Left colon (tissue), 1 donor: ENCODE measurements around the gene EID1.

DNA sequence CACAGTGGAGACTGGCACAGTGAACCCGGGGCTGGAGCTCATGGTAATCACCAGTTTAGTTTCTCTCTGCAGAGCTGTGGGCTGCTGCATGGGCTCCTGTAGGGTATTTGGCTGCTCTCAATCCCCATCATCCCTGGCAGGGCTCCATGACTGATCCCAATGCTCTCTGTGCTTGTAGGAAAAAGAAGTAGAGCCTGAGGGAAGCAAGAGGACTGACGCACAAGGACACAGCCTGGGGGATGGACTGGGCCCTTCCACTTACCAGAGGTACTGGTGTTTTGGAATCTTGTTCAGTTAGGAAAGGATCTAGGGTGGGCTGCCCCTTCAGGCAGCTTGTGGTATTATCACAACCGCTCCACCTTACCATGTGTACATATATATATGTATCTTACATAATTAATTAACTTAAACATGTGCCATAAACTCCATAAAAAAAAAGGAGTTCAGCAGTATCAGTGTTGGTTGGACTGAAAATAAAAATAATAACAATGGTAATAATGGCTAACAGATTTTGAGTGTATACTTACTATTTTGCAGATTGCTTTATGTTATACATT lies 1.3 kb downstream of the SLC28A2 start:
- PRO-cap = unidirectional peak, minus-strand start at position 267 of the sequence

DNA sequence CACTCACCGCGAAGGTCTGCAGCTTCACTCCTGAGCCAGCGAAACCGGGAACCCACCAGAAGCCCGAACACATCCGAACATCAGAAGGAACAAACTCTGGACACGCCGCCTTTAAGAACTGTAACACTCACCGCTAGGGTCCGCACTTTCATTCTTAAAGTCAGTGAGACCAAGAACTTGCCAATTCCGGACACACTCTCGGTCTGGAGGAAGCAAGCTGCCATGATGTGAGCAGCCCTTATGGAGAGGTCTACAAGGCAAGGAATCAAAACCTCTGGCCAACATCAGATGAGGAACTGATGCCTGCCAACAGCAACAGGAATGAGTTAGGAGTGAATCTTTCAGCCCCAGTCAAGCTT lies 62.9 kb downstream of the SLC28A2 start:
- PRO-cap = no peak

GRCh38 chr15:45455182-45455510 lies 24.7 kb downstream of the C15orf48 start:
- PRO-cap = no peak

- PRO-cap = unidirectional peak, plus-strand start at chr15:45458222
Observed at GRCh38 chr15:45458034-45458412, 27.6 kb downstream of the C15orf48 start.

DNA sequence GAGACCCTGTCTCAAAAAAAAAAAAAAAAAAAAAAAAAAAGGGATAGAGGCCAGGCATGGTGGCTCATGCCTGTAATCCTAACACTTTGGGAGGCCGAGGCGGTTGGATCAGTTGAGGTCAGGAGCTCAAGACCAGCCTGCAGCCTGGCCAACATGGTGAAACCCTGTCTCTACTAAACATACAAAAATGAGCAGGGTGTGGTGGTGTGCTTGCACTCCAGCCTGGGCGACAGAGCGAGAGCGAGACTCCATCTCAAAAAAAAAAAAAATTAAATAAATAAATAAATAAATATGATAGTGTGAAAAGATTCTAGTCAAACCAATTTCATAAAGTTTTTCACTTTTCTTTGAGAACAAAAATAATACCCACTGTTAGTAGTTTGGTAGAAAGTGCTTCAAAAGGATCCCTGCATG lies 23.0 kb downstream of the BLOC1S6 start:
- PRO-cap = no peak

GRCh38 chr15:45657835-45658309 lies 23.0 kb downstream of the SQOR start:
- PRO-cap = unidirectional peak, plus-strand start at chr15:45658245

DNA sequence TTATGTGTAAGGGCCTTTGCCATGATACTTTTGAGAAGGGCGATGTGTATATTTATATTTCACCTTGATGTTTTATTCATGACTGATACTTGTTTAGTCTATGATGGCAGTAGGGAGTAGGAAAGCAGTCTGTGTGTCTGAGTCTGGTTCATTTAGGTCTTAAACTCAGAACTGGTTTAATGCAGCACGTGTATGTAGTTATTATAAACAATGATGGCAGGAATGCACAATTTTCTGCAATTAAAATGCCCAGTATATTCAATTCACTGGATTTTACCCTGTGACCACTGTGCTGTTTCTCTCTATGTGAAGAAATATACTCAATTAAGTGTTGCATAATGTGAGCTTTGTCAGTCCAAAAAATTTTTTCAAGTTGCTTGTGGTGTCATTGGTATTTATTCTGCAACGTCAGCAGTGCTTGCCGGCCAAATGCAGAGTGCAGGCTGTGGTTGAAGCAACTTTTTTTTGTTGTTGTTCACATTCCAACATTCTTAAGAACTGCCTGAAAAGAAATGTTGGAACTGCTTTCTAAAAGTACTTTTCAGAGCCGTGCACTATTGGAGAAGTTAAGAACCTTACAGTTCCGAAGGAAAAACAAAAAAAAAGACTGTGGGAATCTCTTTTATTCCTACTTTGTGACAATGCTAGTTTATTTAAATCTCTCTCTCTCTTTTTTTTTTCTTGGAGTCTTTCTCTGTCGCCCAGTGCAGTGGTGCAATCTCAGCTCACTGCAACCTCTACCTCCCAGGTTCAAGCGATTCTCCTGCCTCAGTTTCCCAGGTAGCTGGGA lies 423.5 kb upstream of the SEMA6D start:
- PRO-cap = no peak

DNA sequence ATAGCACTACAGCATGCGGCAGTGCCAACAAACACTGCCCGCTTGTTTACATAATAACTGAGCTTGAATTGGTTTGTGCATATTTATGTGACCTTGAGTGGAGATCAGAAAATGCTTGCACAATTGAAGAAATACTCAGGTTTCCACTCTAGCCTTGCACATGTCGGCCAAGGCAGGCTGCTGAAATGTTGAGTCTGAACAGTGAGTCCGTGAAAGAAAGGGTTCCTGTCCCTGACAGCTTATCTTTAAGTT lies 385.2 kb upstream of the SEMA6D start:
- PRO-cap = no peak

DNA sequence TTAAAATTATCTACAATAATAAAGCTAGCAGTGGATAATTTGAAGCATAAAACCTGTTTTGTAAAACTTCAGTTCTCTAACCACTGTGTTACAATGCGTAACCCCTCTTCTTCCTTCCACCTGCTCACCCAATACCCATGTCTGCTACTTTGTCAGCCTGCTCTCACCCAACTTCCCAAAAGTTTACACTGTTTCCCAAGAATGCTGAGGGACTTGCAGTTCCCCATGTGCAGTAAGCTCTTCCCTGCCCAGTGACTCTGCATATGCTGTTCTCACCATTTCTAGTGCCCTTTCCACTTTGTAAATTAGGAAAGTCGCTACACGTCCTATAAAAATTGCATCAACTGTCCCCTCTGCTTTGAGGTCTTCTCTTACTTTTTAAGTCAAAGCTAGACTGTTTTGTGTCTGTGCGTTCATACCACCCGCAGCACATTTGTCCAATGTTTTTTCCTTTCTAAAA lies 315.8 kb upstream of the SEMA6D start:
- PRO-cap = no peak

DNA sequence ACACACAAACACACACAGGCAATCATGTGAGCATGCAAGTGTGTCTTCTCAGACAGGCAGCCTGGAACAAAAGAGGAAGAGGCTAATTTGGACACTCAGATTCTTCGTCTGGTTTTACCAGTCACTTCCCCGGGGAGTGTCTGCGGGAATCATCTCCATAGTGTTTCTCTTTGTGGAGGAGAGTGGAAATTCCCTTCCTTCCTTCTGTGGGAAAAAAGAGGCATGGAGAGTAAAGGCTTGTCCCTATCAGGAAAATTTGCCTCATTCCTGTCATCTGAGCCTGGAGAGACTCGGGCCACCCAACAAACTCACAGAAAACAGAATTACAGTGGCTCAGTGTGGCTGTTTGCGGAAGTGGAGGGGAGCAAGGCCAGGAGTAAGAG lies 212.6 kb upstream of the SEMA6D start:
- PRO-cap = unidirectional peak, plus-strand start at position 98 of the sequence

- PRO-cap = bidirectional peak, plus-strand start at chr15:47718245, minus-strand start at chr15:47717978; bidirectional peak, plus-strand start at chr15:47718690, minus-strand start at chr15:47718518
Observed at GRCh38 chr15:47718021-47719114, 1.1 kb downstream of the SEMA6D start.

DNA sequence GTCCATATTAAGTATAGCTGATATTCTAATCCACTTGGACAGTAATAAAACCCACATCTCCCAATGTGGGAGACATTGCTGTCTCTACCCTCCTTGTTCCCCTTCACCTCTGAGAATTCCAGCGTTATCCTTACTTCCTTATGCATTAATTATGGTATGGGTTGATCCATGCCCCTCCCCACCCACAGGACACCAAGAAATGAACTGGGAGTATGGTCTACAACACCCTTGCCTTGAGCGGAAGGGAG lies 77.6 kb upstream of the SLC24A5 start:
- PRO-cap = no peak

GRCh38 chr15:48151852-48152421 lies 26.2 kb downstream of the MYEF2 start:
- PRO-cap = no peak

GRCh38 chr15:48177113-48177328 lies 1.1 kb downstream of the MYEF2 start:
- PRO-cap = no peak

GRCh38 chr15:48515167-48515653 lies 130.3 kb downstream of the FBN1 start:
- PRO-cap = no peak

DNA sequence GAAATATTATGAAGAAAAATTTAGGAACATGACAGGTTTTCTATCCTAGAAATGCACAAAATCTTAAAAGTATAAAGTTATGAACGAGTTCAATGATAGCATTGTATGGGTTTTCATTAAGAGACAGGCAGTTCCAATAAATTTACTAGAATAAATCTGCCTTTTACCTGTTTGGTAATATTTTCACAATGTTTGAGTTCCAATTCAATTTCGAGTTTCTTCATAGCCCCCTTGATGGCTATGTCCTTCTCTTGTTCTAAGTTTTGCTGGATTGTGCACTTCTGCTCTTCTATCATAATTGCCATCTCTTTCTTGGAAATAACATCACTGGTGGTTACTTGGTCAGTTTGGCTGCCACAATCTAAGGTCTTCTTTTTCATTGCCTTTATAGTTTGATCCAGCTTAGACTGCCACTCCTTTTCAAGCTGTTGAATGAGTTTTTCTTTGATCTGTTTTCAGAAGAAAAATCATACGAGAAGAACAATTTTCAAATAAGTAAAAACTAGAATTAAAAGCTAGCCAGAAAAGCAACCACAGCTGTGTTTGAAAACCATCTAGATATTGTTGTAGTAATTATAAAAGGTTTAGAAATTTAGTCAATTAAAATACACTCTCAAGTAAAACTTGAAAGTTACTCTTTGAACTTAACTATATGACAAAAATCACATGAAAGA lies 48.5 kb downstream of the CEP152 start:
- PRO-cap = no peak

- PRO-cap = no peak
Observed at GRCh38 chr15:48788865-48789494, 21.9 kb downstream of the CEP152 start.

- PRO-cap = bidirectional peak, plus-strand start at chr15:48878136, minus-strand start at chr15:48878009
Observed at GRCh38 chr15:48877824-48879082, at the start of gene EID1. TSS of gene EID1 (plus strand) at chr15:48878134.

GRCh38 chr15:48946062-48946847 lies 17.5 kb downstream of the SHC4 start:
- PRO-cap = no peak

- PRO-cap = no peak
Observed at GRCh38 chr15:50066322-50066637, 52.8 kb downstream of the ATP8B4 start.